ENCODE measurements around the genes CHD9, RPGRIP1L and MMP2.

- RRBS, result no CpG with 5 or more reads among the region's 5 CpGs
These were observed 9.6 kb downstream of the TOX3 start for GRCh38 chr16:52537123-52537989.

- RRBS, result no CpG with 5 or more reads among the region's 1 CpG
These were observed 132.9 kb upstream of the TOX3 start for GRCh38 chr16:52679943-52680235.

DNA sequence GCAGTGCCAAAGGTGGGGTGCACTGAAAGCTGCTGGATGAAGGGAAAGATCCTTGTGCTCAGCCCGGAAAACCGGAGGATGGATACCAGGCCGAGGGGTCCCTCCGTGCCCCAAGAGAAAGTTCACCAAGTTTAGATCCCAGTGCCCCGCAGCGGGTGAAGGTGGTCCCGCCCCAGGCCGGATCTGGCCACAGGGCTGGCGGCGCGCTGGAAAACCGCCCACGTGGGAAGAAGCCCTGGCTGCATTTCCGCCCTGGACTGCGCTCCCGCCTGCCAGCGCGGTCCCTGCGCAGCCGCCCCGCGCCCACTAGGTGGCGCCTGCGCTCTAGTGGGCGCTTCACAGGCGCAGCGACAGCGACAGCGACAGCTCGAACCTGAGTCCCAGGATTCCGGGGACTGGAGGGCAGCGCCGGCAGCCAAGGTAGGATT, at the start of gene CHD9:
TSS of gene CHD9 (plus strand) at position 334 of the 428 bp plus-strand sequence.
- RRBS, result no CpG with 5 or more reads among the region's 33 CpGs

- RRBS, result no CpG with 5 or more reads among the region's 5 CpGs
These were observed 11.2 kb downstream of the RBL2 start for GRCh38 chr16:53445387-53445900.

DNA sequence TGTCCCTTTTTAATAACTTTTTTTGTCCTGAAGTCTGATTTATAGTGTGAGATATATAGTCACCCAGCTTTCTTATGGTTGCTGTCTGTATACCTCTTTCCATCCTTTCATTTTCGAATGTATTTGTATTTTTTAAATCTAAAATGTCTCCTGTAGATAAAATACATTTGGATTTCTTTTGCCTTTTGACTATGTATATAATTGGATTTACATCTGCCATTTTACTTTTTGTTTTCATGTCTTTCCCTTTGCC, 26.4 kb downstream of the AKTIP start:
- RRBS, result no CpG with 5 or more reads among the region's 1 CpG

DNA sequence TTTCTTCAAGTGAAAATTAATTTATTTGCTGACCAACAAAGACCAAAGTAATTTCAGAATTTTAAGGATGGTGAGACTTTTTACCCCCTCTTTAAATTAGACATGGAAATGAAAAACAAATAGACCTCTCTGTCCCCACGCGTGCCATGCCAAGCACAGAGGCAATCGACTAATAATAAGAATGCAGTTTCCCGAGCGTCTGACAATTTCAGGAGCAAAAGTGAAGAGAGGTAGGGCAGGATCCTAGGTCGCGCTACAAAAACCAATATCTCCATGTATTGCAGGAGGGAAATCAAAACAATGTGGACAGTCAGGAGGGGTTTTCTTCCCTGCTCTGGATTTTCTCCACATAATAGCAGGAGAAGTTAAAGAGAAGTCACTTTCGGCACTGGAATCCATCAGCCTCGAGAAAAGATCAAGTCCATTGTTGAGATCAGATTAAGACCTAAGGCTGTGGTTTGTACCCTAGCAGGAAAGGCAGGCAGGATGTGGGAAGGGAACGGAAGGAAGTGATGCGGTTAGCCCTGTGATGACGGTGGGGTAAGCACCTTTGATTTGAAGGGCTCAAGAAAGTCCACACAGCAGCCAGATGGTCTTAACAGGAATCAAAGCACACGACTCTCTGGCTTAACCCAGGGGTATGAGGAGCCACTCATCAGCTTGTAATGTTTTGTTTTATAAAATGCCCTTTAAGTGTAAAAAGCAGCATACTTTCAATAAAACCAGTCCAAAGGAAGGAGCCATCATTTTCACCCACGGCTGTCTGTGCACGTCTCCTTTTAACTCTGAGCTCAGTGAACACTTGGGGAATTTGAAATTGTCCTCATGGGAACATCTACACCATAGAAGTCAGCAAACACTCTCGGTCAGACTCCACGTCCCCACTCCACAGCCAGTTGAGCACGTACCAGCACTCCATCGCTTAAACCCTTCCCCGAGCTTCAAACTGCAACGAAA, 15.7 kb upstream of the AKTIP start:
- RRBS, result no CpG with 5 or more reads among the region's 21 CpGs

DNA sequence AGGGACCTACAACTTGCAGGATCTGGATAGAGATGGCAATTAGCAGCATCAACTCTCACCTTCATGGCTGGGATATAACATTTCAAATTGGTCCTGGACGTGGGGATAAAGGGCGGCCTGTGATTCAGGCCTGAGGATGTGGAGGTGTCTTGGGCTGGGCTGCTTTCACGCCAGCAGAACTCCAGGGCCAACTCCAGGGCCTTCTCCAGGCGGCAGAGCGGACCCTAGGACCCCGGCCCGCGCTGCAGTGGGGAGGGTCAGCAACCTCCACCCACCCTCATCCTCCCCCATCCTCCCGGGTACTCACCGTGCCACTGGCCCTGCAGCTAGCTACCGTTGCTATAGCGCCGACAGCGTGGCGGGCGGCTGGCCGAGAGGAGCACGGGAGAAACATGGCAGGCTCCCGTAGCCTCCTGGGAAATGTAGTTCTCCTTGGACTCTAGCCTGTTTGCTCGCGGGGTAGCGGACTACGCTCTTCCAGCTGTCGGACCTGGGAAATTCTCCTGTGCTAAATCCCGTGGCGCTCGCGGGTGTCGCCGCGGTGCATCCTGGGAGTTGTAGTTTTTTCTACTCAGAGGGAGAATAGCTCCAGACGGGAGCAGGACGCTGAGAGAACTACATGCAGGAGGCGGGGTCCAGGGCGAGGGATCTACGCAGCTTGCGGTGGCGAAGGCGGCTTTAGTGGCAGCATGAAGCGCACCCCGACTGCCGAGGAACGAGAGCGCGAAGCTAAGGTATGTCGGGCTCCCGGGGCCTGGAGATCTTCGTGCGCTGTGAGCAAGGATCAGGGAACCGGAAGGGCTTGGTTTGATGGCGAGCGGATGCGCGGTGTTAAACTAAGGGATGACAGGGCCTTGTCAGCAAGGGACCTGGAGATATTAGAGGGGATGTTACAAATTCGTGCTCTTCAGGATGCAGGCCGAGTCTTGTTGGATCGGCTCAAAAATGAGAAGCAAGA, at the start of gene RPGRIP1L:
TSS of gene RPGRIP1L (minus strand) at position 364 of the 958 bp plus-strand sequence.
- RRBS, result 1% methylated on average over 7 of the region's 57 CpGs

- RRBS, result no CpG with 5 or more reads among the region's 4 CpGs
These were observed 160.8 kb downstream of the IRX3 start for GRCh38 chr16:54125684-54126203.

DNA sequence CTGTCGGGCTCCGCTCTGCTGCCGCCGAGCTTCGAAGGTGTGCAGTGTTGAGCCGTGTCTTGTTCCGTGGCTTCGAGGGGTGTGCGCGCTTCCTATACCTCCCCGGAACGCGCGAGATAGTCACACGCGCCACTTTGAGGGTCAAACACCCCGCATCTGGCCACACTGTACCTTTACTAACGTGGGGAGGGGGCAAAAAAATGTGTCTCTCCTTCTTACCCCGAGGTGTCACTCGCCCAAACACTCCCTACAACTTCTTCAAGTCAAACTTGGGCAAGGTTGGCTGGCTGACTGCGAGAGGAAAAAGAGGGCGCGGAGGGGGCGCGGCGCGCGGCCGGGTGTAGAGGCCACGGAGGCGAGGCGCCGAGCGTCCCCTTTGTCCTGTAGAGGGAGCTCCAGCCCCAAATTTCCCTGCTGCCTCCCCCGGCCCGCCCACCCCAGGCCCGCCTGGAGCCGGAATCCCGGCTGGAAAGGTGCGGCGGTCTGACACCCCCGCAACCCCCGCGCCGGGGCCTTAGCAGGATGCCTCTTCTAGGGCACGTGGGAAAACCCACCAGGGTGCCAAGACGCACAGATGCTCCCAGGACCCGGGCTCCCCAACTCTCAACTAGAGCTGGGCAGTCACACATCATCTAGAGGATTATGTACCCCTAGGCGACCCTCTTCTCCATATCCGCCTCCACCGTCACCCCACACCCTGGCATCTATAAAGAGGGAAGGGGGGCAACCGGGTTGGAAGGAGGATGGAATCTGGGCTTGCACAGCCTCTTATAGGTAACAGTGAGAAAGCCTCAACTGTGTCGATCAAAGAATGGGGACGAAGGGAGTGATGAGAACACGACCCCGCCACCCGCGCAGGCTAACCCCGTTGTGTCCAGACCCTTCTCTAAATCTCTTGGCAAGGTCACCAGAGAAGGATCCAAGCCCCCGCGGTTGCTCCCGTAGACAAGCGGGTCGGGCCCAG, 4.2 kb downstream of the IRX3 start:
- RRBS, result 4% methylated on average over 17 of the region's 64 CpGs

DNA sequence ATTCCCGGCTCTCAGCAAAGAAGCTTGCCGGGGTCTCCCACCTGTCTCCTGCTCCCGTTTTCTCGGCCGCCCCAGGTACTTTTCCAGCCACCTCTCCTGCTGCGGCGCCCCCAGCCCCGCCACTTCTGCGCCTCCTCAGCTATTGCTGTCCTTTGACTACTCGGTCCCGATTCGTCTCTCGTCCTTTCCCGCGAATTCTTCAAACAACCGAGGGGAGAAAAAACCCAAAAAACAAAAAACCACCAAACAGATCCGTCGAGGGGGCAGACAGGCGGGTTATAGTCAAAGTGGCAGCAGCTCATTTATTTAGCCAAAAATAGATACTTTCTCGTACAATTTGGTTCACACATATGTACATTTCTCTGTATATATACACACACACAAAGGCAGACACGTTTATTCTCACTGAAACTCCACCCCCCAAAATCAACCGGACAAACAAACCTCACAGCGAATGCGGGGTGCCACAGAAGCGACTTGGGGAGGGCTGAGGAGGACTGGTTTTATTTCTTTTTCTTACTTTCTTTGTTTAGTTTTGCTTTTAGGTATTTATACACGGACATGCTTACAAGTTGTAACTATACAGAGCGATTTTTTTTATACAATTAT, 3.5 kb downstream of the IRX3 start:
- RRBS, result no CpG with 5 or more reads among the region's 27 CpGs

GRCh38 chr16:54283637-54283866, 3.0 kb downstream of the IRX3 start:
- RRBS, result no CpG with 5 or more reads among the region's 9 CpGs

DNA sequence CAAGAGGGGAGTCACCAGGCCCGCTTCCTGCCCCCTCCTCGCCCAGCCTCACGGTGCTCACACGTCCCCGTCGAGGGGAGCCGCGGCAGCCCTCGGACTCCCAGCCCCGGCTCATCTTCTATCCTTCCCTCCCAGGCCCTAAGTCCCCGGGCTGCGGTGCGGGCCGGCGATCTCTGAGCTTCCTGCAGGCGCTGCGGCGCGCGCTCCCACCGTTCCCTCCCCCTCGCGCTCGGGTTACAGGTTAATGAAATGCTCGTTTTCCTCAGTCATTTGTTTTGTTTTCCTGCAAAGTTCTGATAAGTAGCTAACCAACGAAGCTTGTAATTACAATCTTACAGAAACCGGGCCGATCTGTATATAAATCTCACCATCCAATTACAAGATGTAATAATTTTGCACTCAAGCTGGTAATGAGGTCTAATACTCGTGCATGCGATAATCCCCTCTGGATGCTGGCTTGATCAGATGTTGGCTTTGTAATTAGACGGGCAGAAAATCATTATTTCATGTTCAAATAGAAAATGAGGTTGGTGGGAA, 3.0 kb upstream of the IRX3 start:
- RRBS, result 0% methylated on average over 1 of the region's 31 CpGs

DNA sequence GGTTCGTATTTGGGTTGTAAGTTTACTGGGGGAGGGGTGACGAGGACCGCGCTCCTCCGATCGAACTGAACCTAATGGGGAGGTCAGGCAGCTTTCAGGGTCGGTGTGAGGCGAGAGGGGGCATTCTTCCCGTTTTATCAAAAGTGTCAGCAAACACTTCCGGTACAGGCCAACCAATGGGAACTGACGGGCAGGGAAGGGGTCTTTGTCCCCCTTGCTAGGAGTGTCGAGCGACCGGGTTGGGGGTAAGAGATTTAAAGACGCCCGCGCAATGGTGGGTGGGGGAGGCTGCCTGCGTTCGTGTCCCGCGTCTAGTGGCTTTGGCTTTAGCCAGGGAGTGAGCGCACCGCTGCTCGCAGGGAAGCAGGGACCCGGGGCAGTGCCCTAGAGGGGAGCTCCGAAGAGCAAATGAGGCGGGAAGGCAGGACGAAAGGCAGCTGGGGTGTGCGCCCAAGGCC, 7.1 kb downstream of the IRX6 start:
- RRBS, result 8% methylated on average over 5 of the region's 29 CpGs

DNA sequence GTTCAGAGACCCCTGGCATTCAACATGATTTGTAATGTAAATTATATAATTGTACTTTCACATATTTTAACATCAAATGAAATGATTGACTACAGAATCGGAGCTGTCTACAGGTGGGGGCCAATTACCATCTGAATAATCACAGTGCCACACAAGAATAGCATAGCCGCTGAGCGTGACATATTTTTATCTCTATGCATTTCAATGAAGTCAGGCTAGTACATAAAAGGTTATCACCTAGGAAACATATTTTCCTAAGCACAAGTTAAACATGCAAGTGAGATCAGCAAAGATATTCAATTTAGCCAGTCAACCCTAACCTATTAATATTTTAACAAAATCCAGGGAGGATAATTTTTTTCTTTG, 66.9 kb downstream of the IRX6 start:
- RRBS, result no CpG with 5 or more reads among the region's 3 CpGs

GRCh38 chr16:55437412-55437968, 41.5 kb upstream of the MMP2 start:
- RRBS, result no CpG with 5 or more reads among the region's 3 CpGs

DNA sequence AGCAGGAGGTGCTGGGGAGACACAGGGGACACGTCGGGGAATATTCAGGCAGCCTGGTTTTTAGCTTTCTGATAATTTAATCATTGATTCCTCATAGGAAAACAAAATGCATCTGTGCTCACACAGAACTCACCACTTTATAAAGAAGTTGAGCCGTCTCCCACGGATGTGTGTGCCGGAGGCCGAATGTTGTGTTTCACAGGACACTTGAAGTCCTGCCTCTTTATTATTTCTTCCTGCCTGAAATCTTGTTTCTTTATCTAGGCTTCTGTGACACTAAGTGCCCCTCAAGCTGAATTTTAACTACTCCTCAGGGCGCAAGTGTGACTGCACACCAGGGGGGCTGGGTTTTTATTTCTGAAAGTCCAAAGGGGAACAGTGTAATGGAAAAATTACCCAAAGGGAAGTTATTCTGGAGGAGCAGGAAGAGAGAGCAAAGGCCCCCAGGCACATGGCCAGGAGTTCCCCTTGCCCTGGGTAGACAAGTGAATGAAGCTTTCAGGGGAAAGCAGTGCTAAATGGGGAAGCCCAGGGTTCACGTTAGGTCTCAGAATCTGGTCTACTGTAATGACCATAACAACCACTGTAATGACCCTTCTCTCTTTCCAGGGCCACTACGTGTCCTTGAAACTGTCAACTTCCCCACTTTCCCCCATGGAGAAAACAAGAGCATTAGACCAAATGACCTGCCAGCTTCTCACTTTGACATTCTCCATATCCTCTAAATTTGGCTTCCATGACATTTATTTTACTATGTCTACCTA, 34.3 kb upstream of the MMP2 start:
- RRBS, result no CpG with 5 or more reads among the region's 9 CpGs

DNA sequence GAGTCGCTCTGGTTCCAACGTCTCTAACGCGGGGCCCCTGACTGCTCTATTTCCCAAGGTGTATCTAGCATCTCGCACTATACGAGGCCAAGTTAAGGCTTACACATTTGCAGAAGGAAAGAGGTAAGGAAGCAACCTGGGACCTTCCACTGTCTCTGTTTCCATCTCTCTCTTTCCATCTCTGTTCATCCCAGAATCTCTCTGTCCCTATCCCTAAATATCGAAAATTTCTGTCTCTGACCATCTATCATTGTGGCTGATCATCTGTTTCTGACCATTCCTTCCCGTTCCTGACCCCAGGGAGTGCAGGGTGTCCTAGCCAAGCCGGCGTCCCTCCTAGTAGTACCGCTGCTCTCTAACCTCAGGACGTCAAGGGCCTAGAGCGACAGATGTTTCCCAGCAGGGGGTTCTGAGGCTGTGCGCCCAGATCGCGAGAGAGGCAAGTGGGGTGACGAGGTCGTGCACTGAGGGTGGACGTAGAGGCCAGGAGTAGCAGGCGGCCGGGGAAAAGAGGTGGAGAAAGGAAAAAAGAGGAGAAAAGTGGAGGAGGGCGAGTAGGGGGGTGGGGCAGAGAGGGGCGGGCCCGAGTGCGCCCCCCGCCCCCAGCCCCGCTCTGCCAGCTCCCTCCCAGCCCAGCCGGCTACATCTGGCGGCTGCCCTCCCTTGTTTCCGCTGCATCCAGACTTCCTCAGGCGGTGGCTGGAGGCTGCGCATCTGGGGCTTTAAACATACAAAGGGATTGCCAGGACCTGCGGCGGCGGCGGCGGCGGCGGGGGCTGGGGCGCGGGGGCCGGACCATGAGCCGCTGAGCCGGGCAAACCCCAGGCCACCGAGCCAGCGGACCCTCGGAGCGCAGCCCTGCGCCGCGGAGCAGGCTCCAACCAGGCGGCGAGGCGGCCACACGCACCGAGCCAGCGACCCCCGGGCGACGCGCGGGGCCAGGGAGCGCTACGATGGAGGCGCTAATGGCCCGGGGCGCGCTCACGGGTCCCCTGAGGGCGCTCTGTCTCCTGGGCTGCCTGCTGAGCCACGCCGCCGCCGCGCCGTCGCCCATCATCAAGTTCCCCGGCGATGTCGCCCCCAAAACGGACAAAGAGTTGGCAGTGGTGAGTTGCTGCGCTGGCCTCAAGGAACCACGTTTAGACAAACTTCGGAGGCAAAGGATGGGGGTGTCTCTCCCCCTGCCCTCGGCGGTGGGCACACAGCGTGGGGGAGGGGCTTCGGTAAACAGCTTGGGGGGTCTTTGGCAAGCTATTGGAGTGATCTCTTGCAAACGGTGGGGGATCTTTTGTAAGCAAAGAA, at the start of gene MMP2:
TSS of gene MMP2 (plus strand) at position 672 of the 1,302 bp plus-strand sequence.
- RRBS, result under 1% methylated on average over 20 of the region's 89 CpGs

- RRBS, result 5% methylated on average over 3 of the region's 39 CpGs
These were observed 1.1 kb downstream of the MMP2 start for GRCh38 chr16:55479829-55480862.

GRCh38 chr16:55509528-55510090, 737 bp downstream of the LPCAT2 start:
- RRBS, result no CpG with 5 or more reads among the region's 15 CpGs

DNA sequence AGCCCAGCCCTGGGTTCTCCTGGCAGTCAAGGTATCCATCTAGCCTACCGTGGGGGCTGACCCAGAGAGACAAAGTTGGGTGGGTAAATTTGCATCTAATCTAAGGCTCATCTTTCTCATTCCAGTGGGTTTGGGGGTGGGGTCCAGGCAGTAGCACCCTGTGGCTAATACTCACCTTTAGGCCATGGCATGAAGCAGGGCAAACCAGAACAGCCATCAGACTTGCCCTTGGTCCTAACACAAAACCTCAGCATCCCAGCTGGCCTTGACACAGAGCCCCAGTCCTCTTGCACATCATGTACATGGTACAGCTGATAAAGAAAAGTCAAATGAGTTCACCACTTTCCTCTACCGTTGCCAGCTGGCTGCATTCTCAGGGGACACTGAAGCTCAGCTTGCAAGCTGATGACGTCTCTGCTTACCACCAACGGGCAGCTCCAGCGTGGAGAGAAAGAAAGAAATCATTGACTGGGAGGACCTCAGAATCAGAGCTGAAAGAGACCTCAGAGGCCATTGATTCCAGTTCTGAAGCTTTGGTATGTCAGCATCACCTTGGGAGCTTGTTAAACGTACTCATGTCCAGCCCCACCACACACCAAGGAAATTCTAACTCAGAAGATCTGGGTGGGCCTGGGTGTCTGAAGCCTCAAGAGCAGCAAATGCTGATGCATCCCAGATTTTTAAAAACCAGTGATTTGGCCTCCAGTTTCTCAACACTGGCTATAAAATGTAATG, 80.7 kb upstream of the CES5A start:
- RRBS, result no CpG with 5 or more reads among the region's 6 CpGs

All from cardiac fibroblast (primary cell).